ENCODE data around the genes DDX42 and SCN4A.

GRCh38 chr17:63761093-63761371 is 12.4 kb downstream of the CCDC47 start:
- PRO-cap = no peak
- RRBS = no CpG with 5 or more reads among the region's 2 CpGs

- PRO-cap = bidirectional peak, plus-strand start at chr17:63774187, minus-strand start at chr17:63774059; bidirectional peak, plus-strand start at chr17:63774694, minus-strand start at chr17:63774609
- RRBS = 3% methylated on average over 8 of the region's 71 CpGs
Observed at GRCh38 chr17:63773966-63774748, at the start of gene DDX42. TSS of gene DDX42 (plus strand) at chr17:63774170.

DNA sequence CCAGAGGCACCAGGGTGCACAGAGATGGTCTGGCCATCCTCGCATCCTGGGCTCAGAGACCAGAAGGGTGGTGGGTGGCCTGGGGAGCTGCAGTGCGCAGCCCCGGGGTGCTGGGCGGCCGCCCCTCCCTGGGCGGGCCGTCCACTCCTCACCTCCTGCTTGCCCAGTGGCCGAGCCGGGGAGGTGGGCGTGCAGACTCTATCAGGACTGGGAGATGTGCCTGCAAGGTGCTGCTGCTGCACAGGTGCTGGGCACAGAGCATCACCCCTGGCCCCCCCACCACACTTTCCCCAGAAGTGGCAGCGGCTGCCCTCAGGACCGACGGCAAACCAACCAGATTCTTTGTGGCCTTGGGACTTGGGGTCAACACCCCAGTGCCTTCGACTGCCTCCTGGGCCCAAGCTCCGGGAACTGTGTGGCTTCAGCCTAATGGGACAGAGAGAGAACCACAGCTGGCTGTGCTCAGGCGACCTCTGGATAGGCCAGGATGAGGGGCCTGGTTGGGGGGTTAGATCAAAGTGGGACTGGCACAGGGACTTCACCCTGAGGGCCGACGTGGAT is at the start of gene SCN4A:
TSS of gene SCN4A (minus strand) at position 114 of the 561 bp plus-strand sequence.
- PRO-cap = no peak
- RRBS = 79% methylated on average over 6 of the region's 18 CpGs

GRCh38 chr17:63974408-63975091 is 1.8 kb upstream of the SCN4A start:
- PRO-cap = no peak
- RRBS = no CpG with 5 or more reads among the region's 14 CpGs

GRCh38 chr17:64051166-64051560 is 30.7 kb upstream of the ICAM2 start:
- PRO-cap = no peak
- RRBS = no CpG with 5 or more reads among the region's 1 CpG

GRCh38 chr17:64059922-64060132 is 39.4 kb upstream of the ICAM2 start:
- PRO-cap = no peak
- RRBS = no CpG with 5 or more reads among the region's 2 CpGs

- PRO-cap = no peak
- RRBS = no CpG with 5 or more reads among the region's 5 CpGs
Observed at GRCh38 chr17:64091996-64092651, 37.8 kb downstream of the ERN1 start.

DNA sequence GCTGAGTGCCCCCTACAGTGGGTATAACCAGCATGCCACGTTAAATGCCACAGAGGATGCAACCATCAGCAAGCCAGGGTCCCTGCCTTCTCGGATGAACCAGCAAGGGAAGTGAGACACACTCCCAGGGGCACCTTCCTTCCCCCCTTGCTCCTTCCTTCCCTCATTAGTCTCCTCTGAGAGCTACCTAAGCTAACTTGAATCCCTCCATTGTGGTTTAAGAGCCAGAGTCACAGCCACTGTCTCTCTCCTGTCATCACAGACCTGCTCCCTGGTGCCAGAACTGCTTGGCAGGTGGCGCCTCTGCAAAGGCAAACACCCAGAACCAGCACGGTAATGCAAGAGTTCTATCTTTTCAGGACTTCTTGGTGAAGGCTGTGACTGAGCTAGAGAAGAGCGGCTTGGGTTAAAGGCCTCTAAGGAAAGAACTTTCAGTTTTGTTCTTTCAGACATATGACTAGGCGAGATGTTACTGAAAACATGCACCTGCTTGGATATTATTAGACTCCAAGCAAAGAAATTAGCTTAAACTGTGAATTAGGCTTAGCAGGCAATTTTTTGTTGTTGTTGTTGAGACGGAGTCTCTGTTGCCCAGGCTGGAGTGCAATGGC is 8.9 kb downstream of the ERN1 start:
- PRO-cap = no peak
- RRBS = no CpG with 5 or more reads among the region's 7 CpGs

DNA sequence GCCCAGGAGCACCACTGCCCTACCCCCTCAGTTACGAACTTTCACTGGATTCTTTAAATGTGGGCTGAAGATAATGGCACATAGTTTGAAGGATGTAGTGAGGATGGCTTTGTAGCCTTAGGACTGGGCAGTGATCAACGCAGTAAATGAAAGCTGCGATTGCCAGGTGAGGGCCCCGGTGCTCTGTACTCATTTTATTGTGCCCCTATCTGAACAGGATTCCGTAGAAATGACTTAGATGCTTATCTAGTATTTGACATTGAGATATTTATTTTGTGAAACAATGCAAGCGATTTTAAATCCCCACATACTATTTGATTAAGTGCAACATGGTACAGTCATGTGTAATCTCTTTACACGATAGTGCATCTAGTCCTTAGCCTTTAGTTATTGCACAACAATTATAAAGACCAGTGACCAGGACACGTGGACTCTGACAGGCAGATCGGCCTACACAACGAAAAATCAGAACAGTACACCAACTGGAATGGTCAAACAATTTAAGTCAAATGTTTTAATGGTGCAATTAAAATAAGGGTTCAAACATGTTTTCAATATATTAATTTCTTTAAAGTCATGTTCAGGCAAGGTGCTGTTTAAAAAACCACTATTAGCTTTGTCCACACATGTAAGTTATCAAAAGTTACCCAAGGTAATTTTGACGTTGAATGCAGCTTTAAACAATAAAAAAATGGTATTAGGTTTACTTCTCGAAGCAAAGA is 17.4 kb upstream of the ERN1 start:
- PRO-cap = bidirectional peak, plus-strand start at position 164 of the sequence, minus-strand start at position 46 of the sequence
- RRBS = no CpG with 5 or more reads among the region's 12 CpGs

DNA sequence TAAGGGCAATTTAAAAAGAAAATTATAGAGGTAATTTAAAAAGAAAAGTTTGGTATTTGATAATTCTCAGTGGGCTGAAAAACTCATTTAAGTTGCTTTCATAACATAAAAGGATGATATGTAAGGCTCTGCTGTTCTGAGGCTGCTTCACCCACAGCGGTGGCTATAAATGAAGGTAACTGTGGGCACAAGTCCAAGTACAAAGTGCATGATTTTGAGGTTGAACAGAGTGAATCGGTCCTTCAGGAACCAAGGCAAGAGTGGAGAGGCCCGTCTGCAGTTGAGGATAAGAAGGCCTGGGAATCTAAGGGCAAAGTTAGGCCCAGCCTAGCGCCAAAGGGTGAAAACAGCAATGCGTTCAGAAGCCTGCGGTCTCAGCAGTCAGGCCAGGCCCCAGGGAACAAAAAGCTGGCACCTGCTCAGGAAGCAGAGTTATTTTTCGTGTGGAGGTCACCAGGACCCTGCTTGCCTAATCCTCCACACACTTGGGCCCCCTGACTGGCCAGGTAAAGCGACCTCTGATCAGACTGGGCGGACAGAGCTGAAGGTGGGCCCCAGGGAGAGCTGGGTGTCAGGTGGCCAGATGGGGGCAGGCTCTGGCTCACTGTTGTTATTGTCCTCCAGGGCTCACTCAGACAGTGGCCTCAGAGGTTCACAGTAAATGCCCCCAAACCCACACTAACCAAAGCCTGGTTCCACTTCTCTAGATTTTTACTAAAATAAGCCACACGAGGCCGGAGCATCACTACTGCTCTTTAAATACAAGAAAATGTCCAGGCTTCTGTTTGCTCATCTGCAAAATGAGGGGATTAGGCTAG is 46.5 kb downstream of the TEX2 start:
- PRO-cap = no peak
- RRBS = no CpG with 5 or more reads among the region's 11 CpGs

DNA sequence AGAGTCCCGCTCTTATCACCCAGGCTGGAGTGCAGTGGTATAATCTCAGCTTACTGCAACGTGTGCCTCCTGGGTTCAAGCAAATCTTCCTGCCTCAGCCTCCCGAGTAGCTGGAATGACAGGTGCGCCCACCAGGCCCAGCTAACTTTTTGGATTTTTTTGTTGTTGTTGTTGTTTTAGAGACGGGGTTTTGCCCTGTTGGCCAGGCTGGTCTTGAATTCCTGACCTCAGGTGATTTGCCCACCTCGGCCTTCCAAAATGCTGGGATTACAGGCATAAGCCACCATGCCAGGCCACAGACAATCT is 34.2 kb downstream of the PECAM1 start:
- PRO-cap = no peak
- RRBS = no CpG with 5 or more reads among the region's 6 CpGs

DNA sequence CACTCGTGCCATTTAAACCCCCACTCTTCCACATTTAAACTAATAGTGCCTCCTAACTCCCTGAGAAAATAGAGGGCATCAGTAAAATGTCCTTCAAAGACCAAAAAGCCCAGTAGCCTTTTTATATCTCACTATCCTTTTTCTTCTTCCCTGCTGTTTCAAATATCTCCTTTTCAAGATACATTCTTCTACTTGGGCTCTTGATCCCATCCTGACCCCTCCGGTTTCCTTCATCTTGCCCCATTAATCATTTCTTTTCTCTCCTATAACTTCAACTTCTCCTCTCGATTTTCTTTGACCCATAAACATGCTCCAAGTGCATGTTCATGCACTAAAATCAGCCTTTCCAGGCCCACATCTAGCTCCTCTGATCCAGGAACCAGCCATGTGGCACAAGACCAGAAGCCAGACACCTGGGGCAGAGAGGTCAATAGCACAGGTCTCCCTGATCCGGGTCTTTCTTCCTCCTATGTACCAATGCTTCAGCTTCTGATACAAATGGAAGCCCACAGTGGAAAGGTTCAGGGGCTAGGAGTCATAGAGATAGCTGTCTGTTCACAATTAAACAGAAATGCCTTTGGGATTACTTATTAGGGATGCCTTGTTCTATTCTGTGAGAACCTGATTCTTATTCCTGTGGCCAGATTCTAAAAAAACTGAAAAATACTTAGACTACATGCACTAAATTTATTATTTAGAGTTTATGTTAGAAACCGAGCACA is 11.8 kb downstream of the POLG2 start:
- PRO-cap = no peak
- RRBS = no CpG with 5 or more reads among the region's 5 CpGs

GRCh38 chr17:64502803-64503741 is 3.0 kb downstream of the DDX5 start:
- PRO-cap = no peak
- RRBS = no CpG with 5 or more reads among the region's 7 CpGs

DNA sequence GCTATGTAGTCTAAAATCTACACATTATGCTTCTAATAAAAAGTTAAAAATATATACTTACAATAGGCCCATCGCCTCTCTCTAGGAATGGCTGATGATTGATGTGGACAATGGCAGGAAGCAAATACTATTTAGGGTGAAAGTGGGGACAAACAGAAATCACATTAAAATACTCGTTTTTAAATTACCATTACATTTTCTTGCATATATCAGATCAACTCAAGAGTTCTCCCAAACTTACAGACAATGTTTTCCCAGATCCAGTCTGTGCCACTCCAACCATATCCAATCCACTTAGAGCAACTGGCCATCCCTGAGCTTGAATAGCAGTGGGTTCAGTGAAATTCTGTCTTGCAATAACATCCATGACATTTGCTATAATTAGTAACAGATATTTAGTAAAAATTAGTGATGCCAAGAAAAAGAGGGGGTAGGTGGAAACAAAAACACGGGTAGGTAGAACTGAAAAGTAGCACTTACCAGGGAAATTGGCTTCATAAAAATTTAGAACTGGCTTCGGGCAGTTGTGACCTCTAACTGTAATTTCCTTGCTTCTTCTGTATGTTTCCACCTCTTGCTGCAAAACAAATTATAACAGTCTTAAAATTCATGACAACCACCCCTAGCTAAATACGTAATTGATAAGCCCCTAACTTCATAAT is 2.2 kb downstream of the DDX5 start:
- PRO-cap = no peak
- RRBS = no CpG with 5 or more reads among the region's 5 CpGs

DNA sequence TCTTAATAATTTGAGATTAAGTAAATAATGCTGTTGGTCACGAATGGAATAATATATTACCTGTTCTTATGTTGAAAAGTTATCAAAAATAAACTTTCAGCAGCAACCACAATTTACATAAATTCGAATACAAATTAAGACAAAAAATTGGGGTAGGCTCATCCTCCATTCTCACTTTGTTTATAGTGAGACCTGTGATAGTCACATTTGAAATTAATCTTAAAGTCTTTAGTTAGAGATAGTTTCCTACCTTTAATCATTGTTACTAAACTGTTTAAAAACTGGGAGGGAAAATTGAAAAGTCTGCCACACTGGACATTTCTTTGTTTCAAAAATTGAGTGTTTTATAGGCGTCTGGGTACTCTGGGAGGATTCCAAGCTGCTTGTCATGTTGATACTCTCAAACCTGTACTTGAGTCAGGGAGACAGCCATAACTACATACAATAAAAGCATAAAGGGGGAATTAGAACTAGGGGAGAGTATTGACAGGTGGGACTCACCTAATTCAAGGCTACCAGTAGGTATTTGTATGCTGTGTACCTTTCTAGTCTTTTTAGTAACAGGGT is 8.1 kb downstream of the CEP95 start:
- PRO-cap = no peak
- RRBS = no CpG with 5 or more reads among the region's 3 CpGs

- PRO-cap = no peak
- RRBS = no CpG with 5 or more reads among the region's 6 CpGs
Observed at GRCh38 chr17:64611717-64612203, 50.3 kb downstream of the SMURF2 start.

GRCh38 chr17:64706154-64706808 is 44.2 kb upstream of the SMURF2 start:
- PRO-cap = no peak
- RRBS = no CpG with 5 or more reads among the region's 6 CpGs

DNA sequence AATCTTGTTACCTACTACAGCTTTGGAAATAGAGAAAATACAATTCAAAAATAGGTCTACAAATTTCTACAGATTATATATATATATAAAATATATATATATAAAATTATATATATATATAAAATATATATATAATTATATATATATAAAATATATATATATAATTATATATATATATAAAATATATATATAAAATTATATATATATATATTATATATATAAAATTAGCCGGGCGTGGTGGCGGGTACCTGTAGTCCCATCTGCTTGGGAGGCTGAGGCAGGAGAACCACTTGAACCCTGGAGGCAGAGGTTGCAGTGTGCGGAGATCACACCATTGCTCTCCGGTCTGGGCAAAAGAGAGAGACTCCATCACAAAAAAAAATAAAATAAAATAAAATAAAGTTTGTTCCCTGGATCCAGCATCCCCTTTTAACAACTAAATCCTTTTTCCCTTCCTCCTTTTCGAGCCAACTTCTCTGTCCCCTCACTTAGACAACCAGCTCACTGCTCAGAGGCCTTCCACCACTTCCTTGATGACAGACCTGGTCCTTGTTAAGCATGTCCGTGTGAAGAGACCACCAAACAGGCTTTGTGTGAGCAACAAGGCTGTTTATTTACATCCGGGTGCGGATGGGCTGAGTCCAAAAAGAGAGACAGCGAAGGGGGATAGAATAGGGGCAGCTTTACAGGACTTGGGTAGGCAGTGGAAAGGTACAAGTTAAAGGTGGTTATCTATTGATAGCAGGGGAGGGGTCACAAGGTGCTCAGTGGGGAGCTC is 102.3 kb upstream of the SMURF2 start:
- PRO-cap = no peak
- RRBS = no CpG with 5 or more reads among the region's 10 CpGs

- PRO-cap = no peak
- RRBS = no CpG with 5 or more reads among the region's 7 CpGs
Observed at GRCh38 chr17:64774669-64775245, 112.7 kb upstream of the SMURF2 start.

DNA sequence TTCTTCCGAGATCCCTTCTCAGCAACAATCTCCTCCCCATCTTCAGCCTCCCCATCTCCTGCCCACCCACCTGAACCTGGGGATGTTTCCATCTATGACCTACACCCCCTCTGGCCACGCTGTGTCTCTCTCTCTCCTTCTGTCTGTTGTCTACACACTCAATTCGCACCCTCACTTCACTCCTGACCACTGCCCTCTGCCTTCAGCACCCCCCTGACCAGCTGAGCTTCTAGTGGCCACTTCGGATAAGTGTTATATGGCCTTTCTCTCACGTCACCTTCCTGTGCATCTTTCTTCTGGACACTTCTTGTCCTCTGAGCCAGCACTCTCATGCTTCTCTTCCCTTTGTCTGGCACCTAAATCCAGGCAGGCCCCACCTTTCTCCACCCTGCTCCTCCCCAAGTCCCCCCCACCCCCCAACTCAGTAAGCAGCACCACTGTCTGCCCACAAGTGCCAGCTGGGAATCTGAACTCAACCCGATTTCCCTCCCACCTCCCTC is 113.2 kb upstream of the SMURF2 start:
- PRO-cap = no peak
- RRBS = no CpG with 5 or more reads among the region's 6 CpGs

All from Caco-2 (cell line).